Hematopoietic multipotent progenitor cell (in vitro differentiated cells): ENCODE measurements around a stretch of chr11.

DNA sequence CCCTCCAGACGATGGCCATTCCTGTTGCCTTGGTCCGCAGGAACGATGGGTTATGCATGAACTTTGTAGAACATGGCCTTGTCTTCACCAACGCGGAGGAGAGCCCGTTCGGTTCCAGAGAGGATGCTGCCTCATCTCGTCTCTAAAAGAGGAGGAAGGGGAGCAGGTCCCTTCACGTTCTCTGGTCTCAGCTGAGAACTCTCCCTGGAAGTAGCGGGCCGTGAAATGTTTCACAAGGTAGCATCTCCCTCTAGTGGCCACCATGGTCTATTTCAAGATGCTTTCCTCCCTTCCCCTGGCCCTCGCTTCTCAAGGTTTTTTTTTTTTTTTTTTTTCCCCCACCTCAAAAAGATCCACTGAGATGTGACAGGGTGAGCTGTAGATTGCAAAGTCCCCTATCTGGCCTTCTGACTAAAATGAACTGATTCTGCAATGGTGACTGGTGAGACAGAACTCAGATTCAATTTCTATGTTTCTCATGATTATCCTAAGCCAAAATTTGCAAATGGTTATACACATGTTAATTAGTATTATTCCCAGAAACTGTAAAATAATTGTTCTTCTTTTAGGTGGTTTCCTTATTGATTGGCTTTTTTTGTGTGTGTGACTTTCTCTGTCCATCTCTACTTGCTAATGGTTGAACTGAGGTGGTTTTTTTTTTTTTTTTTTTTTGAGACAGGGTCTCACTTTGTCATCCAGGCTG lies 20.0 kb upstream of the PLET1 start:
- CAGE, long polyA plus RNA: no peak

- CAGE, long polyA plus RNA: no peak
These were observed 33.0 kb upstream of the PLET1 start for GRCh38 chr11:112293635-112293985.

GRCh38 chr11:112962723-112963603 lies 1.7 kb downstream of the NCAM1 start:
- CAGE, long polyA plus RNA: no peak

- CAGE, long polyA plus RNA: no peak
These were observed 41.2 kb downstream of the TMPRSS5 start for GRCh38 chr11:113664495-113665672.

- CAGE, long polyA plus RNA: no peak
These were observed 1.2 kb downstream of the ZBTB16 start for GRCh38 chr11:114060465-114061457.

DNA sequence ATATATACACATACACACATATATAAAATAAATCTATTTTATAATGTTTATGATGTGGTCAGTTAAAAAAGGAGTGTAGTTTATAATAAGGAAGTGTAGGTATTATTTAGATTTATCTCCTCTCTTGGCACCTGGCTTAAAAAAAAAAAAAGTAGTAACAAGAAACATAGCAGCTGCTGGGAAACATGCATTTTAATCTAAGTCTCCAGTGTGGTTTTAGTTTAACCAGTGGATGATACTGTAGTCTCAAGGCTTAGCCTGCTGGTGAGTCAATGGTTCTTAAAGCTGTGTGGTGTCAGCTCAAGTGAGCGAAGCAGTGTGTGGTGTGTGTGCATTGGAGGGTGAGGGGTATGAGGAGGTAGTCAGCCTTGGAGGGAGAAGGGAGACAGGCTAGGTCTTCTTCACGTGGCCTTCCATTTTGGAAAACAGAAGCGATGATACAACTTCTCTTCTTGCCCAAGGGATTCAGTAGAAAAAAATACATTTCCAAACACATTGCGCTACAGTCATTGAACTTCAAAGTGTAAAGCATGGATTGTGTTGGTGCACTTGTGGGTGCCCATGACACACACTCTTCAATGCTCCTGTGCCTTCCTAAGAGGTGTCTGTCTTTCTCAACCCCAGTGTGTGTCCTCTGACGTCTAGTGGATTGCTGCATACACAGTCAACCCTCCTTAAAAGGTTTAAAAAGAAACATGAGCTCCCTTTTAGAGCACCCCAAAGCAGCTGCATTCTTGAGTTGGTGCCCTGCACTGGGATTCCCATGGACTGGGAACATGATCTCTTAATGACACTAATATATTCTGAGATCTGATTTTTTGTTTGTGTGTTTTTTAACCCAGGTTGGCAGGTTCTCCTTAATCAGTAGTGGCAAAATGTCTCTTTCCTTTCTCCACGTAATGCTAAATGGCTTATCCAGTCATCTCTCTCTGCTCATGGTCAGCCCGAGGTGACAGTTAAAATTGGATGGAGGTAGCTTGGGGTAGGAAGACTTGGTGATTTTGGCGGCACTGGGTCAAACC lies 40.1 kb downstream of the ZBTB16 start:
- CAGE, long polyA plus RNA: no peak

DNA sequence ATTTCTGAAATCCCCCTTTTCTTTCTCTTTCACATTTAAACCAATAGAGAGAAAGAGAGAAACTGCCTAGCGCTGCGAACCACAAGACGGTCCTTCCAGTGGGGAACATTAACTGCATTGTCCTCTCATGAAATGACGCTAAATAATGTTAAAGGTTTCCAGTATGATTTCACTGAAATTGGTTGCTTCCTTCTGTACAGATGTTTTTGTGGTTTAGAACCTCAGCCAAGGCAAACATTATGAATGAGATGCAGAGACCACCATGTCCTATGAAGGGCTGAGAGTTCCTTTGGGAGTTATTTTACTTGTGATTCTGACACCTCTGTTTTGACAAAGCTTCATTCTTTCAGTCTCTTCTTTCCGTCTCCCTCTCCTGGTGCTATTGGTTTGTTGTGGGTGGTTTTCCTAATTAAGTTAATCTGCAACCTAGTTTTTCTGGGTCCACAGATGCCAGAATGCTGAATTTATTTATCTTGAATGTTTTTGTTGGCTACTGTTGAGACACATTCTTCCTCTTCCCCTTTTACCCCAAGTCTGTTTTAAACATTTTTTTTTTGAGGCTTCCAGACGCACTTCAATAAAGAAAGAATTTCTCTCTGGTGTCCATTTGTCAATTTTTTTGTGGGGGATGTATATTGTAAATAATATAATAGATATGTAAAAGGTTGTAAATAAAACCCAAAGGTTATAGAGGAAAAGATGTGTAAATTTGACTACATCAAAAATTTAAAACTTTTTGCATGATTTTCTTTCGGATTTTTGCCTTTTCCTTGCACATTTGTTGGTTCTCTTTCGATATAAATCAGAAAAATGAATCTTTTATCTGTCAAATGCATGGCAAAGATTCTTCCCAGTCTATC lies 52.1 kb downstream of the ZBTB16 start:
- CAGE, long polyA plus RNA: no peak

GRCh38 chr11:114123673-114124382 lies 64.3 kb downstream of the ZBTB16 start:
- CAGE, long polyA plus RNA: no peak

DNA sequence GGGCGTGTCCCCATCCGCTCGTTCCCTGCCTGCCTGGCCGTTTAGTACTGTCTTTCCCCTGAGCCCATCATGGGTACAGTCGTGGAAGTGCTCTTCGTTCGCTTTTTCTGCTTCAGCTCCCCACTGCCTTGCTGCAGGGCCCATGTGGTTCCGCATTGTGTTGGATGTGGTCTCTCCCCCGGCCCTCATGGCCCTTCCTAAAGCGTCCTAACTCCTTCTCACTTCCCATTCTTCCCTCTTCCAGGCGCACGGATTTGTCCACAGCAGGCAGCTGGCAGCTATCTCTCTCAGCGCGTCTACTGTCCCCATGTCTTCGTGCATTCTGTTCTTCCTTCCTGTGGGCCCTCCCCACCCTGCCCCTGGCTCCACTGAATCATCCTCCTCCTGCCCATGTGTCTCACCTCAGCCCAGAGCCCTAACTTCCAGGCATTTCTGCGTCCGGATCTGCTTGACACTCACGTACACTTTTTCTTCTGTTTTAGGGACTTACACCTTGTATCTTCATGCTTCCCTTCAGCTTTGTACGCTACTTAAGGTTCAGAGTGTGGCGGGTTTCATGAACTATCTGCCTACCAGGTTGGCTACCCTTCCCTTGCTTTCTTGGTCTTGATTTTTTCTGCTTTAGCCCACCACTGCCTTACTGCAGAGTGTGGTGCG lies 98.2 kb downstream of the ZBTB16 start:
- CAGE, long polyA plus RNA: no peak

DNA sequence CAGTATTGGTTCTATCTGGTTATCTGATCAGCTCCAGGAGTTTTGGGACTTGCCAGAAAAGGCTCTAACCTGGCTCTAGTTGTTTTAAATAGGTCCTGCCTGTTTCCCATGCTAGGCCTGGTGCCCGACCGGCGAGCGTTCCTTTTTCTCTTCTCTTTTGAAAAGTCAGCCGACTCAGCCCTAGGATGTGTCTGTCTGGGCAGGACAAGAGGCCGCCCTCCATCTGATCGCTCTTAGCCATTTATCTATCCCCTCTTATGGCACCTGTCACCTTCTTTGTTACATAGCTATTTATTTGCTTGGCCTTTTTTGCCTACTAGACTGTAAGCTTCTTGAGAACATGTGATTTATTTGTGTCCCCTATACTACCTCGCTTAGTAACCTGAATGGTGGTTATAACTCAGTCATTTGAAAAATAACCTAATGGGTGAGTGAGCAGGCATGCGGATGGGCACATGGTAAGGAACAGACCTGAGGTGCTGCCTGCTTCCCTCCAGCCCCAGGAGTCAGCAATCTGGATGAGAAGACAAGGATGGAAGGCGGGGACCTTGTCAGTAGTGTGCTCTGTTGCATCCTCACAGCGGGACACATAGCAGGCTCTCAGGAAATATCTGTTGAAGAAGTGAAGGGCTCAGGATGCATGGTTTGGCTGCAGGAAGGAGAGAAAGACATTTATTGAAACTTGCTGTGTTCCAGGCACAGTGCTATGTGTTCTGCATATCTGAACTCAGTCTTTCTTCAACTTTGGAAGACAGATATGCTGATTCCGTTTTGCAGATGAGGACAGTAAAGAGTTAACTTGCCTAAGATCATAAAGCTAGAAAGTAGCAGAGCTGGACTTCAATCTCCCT lies 108.5 kb downstream of the ZBTB16 start:
- CAGE, long polyA plus RNA: no peak

GRCh38 chr11:114172968-114173771 lies 113.7 kb downstream of the ZBTB16 start:
- CAGE, long polyA plus RNA: no peak

GRCh38 chr11:114200223-114201083 lies 95.7 kb upstream of the NNMT start:
- CAGE, long polyA plus RNA: no peak

GRCh38 chr11:114225777-114226447 lies 70.3 kb upstream of the NNMT start:
- CAGE, long polyA plus RNA: no peak

DNA sequence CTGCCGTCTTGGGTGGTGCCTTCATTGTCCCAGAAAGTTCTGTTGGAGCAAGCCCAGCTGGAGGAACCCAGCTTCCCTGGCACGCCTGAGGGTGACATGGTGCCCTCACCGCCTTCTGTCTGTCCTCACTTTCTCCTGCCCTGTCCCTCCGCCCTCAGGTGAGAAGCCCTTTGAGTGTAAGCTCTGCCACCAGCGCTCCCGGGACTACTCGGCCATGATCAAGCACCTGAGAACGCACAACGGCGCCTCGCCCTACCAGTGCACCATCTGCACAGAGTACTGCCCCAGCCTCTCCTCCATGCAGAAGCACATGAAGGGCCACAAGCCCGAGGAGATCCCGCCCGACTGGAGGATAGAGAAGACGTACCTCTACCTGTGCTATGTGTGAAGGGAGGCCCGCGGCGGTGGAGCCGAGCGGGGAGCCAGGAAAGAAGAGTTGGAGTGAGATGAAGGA lies 46.0 kb upstream of the NNMT start:
- CAGE, long polyA plus RNA: no peak

DNA sequence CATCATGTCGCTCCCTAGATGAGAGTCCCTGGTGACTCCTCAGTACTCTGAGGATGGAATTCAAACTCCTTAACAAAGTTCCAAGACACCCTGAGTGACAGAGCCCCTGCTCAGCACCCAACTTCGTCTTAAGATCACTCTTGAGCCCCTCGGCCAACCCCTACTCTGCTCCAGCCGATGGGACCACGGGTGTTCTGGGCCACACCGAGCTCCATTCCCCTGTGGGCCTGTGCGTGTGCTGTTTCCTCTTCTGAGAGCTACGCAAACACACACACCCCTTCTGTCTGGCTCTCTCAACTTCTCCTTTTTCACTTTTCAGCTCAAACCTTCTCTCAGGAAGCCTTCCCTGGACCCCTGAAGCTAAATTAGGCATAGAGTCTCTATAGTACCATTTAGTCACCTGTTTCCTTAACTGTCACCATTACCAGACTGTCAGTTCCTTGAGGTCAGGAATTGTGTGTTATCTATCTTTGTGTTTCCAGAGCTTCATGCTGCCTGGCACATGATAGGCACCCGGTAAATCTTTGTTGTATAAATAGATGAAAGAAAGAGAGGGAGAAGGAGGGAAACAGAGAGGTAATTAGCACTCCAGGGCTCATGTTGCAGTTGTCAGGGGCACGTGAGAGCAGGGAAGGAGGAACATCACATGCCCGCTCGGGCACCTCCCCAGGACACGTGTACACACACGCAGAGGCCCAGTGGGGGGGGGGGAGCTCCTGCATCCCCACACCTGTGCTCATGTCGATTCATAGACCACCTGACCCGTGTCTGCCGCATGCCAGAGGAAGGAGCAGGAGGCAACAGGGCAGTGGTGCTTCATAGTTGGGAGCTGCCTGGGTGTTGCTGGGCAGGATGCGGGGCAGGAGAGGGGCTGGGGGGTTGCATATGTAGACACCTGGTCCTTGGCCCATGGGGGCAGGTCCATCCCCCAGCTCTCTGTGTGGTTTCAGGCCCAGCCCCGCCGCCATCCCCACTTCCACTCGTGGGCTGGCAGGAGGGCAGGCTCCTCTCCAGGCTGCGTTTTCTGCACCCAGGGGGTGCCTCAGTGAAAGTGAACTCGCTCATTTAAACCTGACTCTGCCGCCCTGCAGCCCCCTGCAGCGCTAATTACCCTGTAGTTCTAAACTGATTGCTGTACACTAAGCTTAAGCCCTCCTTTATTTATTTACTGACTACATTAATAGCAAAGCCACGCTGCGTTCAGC lies 37.1 kb upstream of the NNMT start:
- CAGE, long polyA plus RNA: no peak

GRCh38 chr11:114274175-114274615 lies 22.0 kb upstream of the NNMT start:
- CAGE, long polyA plus RNA: no peak

DNA sequence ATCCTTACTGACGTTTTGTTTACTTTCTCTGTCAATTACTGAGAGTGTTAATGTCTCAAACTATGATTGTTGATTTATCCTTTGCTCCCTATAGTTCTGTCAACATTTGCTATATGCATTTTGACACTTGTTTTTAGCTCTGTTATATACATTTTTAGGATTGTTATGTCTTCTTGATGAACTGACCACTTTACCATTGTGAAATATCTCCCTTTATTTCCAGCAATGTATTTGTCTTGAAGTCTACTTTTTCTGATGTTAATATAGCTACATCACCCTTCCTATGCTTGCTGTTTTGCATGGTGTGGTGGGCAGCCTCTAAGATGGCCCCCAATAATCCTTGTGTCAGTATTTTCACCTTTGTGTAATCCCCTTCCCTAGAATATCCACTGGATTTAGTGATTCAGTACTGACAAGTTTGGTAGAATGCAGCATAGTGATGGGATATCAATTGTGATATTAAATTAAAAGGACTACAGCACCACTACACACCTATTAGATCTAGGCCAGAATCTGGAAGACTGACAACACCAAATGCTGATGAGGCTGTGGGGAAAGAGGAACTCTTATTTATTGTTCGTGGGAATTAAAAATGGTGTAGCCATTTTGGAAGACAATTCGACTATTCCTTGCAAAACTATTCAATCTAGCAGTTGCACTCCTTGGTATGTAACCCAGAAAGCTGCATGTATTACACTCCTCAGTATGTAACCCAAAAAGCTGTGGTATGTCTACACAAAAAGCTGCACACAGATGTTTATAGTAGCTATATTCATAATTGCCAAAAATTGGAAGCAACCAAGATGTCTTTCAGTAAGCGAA lies 4.6 kb downstream of the NNMT start:
- CAGE, long polyA plus RNA: no peak

GRCh38 chr11:114399880-114400274 lies 434 bp downstream of the C11orf71 start:
- CAGE, long polyA plus RNA: no peak

GRCh38 chr11:114438039-114438861 lies 1.0 kb upstream of the REXO2 start:
- CAGE, long polyA plus RNA: no peak

DNA sequence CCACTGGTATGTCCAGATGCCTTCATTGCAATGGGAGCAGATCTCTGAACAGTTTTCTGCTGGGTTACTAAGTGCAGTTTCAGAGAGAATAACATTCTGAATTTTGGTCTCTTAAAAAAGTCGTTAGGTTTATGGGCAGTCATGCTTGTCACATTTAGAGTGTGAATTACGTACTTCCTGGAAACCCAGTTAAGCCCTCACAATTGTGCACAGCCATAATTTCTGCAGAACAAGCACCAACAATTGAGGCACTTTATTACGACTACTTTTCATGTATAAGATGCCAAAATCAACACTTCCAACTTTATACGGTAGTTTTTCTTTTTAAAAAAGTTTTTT lies 247.4 kb downstream of the CADM1 start:
- CAGE, long polyA plus RNA: no peak